ENCODE data around the gene CDC16.

DNA sequence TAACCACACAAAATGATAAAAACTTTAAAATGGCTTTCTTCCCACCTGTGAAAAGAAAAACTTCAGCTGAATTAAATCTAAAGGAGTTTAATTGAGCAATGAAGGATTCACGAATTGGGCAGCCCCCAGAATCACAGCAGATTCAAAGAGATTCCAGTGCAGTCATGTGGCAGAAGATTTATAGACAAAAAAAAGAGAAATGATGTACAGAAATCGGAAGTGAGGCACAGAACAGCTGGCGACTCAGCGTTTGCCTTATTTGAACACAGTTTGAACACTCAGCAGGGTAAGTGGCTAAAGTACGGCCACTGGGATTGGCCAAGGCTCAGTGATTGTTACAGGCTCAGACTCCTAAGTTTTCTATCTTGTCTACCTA, 11.7 kb upstream of the CFAP97D2 start:
- RRBS, result no CpG with 5 or more reads among the region's 5 CpGs
CAGE:
- cytosol, long polyA plus RNA, result no peak
- long polyA plus RNA, result no peak
- nucleus, long polyA plus RNA, result no peak

- RRBS, result 1% methylated on average over 25 of the region's 81 CpGs
CAGE:
- cytosol, long polyA plus RNA, result no peak
- long polyA plus RNA, result start-site peak on the plus strand at chr13:114234924-114235098, 155 and 185 reads in 2 replicates
- nucleus, long polyA plus RNA, result start-site peak on the plus strand at chr13:114234924-114235056, 158 reads
Measured at GRCh38 chr13:114234463-114235654, at the start of gene CDC16. Gene CDC16 (plus strand): TSS chr13:114234897.